Transverse colon (tissue), 4 donors: ENCODE results near the genes EEF1B2 and FAM237A.

GRCh38 chr2:205944525-205945074 is 141.4 kb downstream of the INO80D start:
- PRO-cap: no peak
- RAMPAGE, long total RNA, 4 experiments: no peak in any of the 4 experiments

DNA sequence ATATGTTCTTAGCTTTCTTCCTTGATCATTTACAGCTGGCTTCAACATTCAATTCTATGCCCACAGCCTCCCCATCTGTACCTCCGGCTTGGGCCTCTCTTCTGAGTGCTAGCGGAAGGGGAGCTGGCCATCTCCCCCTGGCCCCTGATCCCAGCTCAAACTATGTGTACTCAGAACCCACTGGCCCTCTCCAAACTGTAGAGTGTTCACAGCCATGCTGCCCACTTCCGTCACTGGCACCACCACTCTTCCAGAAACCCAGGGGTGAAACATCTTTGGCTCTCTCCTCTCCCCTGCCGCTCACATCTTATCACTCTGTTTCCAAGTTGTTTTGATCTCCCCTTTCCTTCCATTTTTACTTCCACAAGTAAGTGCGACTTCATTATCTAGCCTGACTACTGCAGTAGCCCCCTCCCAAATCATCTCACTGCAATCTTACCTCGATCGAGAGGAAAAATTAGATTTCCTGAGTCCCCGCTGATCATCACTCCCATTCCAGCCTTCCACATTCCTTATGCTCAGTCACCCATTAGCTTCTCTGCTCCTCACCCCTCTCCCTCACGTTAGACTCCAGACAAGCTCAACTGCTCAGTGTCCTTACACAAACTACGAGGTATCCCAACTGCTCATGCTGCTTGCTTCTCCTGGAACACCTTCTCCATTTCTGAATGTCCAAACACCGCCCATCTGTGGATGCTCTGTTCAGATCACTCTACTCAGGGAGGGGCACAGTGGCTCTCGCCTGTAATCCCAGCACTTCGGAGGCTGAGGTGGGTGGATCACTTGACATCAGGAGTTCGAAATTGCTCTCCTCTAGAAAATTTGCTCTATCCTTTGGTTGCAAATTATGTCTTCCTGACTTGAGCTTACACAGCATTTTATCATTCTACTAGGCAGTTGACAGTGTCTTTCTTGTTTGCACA is 96.7 kb downstream of the INO80D start:
- PRO-cap: no peak
- RAMPAGE, long total RNA, 4 experiments: start-site peak on the minus strand in 1 of 4 experiments, centred at position 714 of the sequence, 9 reads per replicate

GRCh38 chr2:206159239-206160348 is at the start of gene EEF1B2:
EEF1B2 (plus strand) TSS chr2:206159895.
- PRO-cap: bidirectional peak, plus-strand start at chr2:206159635, minus-strand start at chr2:206159457; unidirectional peak, plus-strand start at chr2:206159896
- RAMPAGE, long total RNA, 4 experiments: start-site peak on the plus strand in 4 of 4 experiments, at chr2:206159603-206160057 at its widest, 14 to 997 reads per replicate; start-site peak on the minus strand in 4 of 4 experiments, at chr2:206159390-206159479 at its widest, 34 to 1,123 reads per replicate

DNA sequence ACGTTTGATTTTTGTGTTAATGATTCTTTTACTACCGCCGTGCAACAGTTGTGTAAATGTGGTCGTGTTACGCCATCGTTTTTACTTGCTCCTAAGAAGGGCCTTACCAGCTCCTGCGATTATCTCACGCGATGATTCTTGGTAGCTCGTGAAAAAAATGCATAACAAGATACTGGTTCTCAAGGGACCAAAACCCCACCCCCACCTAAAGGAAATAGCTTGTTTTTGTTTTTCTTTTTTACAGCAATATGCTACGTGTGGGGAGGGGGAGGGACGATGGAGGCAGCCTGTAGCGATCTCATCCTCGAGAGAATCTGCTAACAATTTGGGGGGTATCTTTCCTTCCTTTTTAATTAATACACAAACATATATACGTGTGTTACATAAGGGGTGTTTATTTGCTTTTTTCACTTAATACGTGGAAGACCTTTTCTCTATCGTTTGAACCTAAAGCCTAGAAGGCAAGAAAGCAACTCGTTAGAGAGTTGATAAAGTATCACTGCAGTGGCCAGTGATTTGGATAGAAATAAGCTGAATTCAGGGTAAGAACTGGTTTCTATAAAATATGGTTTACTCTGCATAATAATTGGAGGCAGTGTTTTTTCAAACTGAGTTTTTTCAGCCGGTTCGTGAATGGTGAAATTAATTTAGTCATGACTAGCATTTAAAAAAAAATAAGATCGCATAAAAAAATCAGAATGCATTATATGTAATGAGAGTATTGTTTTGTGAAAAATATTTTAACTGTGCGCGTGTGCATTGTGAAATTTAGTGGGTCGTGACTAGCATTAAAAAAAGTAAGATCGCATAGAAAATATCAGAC is 1.2 kb downstream of the ZDBF2 start:
- PRO-cap: no peak
- RAMPAGE, long total RNA, 4 experiments: no peak in any of the 4 experiments

DNA sequence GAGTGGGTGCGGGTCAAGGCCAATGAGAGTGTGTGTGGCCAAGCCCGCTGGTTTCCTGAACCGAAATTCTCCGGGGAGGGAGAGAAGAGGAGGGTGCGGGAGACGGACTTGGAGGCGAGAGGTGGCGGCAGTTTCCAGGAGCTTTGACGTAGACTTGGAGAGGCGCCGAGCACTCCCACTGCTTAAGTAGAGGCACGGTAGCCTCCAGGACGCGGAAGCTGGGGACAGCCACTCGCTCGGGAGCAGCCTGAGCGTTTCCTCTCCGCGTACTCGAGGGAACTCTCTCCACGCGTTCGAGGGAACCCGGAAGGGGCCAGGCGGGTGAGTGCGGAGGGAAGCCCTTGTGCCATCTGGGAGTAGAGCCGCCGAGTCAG is at the start of gene FAM237A:
FAM237A (plus strand) TSS at position 282 of the 374 bp plus-strand sequence.
- PRO-cap: no peak
- RAMPAGE, long total RNA, 4 experiments: no peak in any of the 4 experiments

DNA sequence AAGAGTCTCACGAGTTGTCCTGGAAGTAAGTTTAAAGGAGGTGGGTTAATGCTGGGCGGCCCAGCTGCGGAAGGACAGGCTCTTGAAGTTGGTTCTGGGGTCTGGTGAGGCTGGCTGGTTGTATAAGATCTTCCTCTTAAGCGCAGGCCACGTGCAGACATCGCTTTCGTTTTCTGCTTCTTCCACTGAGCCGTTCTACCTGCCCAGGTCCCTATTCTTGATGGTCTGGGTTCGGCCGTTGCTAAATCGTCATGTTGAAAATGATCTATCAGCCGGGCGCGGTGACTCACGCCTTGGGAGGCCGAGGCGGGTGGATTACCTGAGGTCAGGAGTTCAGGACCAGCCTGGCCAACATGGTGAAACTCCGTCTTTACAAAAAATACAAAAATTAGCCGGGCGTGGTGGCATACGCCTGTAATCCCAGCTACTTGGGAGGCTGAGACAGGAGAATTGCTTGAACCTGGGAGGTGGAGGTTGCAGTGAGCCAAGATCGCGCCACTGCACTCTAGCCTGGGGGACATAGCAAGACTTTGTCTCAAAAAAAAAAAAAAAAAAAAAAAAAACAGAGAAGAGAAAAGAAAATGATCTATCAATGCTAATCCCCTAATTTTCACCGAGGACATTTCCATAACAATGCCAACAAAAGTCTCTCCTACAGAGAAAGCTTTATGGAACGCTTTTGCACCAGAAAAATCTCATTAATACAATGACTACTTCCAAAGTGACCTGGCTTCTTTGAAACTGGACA is 491 bp downstream of the FASTKD2 start:
- PRO-cap: no peak
- RAMPAGE, long total RNA, 4 experiments: no peak in any of the 4 experiments

- PRO-cap: no peak
- RAMPAGE, long total RNA, 4 experiments: no peak in any of the 4 experiments
Observed at GRCh38 chr2:206791528-206791764, 26.0 kb downstream of the FASTKD2 start.

DNA sequence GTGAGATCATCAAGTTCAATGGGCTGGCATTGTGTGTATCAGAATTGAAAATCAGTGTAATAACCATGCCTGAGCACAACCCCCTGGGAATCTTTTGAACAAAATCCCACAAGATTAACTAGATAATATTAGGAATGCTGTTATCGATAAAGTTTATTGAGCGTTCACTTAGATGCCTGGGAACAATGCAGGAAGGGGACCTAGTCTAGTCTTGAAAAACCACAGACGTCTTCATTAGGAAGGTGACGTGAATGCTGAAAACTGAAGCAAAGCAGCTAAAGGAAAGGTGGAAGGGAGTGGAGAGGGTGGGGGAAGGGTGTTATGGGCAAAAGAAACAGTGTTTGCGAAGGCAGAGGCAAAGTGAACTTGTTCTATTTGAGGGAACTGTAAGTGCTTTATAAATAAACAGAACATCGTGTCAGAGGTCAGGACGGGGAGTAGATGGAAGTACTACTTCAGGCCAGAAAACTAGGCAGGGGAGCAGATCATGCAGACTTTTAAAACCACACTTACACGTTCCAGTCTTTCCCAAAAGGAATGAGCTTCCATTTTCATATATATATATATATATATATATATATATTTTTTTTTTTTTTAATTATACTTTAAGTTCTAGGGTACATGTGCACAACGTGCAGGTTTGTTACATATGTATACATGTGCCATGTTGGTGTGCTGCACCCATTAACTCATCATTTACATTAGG is 57.8 kb downstream of the FASTKD2 start:
- PRO-cap: no peak
- RAMPAGE, long total RNA, 4 experiments: no peak in any of the 4 experiments

DNA sequence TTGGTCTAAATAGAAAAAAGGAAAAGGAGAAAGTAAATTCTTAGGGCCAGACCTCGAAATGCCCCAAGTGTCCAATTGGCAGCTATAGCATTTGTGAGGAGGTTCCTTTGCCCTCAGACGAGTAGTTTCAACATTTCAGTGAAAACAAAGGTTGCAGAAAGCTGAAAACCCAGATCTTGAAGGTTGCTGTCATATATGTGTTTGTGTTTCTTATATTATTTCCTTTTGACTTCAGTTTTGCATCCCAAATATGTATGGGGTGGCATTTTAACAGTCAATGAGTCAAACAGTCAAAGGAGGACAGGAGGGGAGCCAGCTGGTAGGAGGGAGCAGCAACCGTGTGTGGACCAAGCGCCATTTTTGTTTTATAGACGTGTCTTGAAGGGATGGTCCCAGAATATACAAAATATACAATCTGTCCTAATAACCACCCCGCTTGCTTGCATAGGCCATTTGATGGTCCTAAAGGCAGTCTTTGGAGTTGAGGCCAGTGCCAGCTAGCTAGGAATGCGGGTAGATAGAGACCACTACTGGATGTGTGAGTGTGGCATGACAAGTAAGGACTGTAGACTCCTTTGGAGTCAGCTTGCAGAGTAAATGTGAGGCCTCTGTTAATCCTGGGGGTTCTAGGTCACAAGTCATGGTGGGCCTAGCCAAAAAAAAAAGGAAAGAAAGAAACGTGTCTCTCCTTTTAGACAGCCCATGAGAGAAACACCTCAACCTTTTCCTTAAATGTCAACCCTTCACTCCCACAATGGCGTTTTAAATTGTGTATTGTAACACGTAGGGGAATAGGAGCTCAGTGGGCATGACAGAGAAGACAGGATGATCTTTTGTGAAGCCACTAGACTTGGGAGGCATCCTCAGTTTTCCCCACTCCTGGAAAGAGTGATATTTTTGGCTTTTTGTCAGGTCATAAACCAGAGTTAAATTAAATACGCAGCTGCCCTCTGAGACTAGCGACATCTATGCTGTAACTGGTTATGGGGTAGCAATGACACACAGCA is 86.3 kb downstream of the KLF7 start:
- PRO-cap: no peak
- RAMPAGE, long total RNA, 4 experiments: start-site peak on the minus strand in 1 of 4 experiments, centred at position 515 of the sequence, 9 reads per replicate

GRCh38 chr2:207123130-207124478 is 42.1 kb downstream of the KLF7 start:
- PRO-cap: no peak
- RAMPAGE, long total RNA, 4 experiments: start-site peak on the minus strand in 2 of 4 experiments, at chr2:207123718-207124372 at its widest, 6 to 14 reads per replicate

DNA sequence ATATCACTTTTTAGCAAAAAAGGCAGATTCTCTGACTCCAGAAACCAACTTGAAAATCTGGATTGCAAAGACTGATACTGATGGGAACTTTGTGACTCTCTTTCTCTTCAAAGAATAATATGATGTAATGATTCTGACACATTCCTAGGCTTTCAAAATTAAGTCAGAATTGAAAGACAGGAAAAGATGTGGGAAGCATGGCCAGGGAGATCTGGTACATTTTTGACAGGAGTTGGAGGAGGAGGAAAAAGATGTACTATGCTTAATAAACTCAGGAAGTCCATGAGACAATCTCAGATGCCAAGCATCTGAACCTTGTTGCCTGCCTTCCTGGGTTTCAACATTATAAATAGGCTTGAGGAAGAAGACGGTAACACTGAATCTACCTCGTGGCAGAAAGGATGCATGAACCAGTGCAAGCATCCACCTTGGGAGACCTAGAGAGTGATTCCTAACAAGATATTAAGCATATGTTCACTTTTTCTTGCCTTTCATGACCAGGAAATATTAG is 34.1 kb downstream of the KLF7 start:
- PRO-cap: no peak
- RAMPAGE, long total RNA, 4 experiments: no peak in any of the 4 experiments

DNA sequence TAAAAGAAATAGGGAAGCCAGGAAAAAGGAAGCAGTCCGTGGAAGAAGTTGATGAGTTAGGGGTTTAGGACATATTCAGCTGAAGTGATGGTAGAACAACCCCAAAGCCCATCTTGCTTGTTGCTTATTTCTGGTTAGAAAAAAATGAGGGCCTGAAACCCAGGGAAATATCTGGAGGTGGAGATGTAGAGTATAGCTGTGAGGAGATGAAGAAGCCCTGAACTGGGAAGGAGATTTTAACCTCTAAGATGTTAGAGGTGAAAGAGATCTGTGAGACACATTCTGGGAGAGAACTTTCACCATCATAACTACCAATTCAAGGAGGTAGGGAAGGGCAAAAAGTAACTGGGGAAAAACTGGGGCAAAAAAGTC is 7.9 kb downstream of the KLF7 start:
- PRO-cap: no peak
- RAMPAGE, long total RNA, 4 experiments: no peak in any of the 4 experiments

- PRO-cap: no peak
- RAMPAGE, long total RNA, 4 experiments: no peak in any of the 4 experiments
Observed at GRCh38 chr2:207226874-207228064, 61.5 kb upstream of the KLF7 start.

GRCh38 chr2:207253890-207254503 is 88.2 kb upstream of the KLF7 start:
- PRO-cap: no peak
- RAMPAGE, long total RNA, 4 experiments: no peak in any of the 4 experiments

DNA sequence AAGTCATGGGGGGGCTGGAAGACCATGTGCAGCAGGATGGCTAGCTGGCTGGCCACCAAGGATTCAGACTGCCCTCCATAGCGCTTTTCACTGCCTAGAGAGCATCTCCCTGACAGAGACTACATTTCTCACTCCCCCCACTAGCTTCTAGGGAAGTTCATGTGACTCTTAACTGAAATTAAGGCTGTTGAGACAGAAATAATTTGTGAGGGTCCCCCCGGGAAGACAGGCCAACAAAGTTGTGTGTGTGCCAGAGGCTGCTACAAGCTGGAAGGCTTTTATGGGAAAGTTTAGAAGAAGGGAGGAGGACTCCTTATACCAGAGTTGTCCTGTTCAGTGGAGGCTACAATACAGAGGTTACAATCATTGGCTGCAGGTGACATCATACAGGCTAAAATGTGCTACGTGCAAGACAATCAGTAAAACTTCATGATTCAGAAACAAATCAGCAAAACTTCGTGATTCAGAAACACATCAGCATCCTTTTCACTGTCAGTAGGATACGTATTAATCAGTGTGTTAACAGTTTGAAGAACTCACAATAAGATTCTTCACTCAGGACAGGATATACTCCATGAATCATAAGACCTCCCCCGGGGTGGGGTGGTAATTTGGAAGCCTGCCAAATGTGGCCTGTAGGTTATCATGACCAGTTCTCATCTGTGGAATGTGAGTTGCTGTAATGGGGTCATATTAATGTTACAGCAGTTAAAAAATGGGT is 135.1 kb upstream of the CREB1 start:
- PRO-cap: no peak
- RAMPAGE, long total RNA, 4 experiments: no peak in any of the 4 experiments

- PRO-cap: no peak
- RAMPAGE, long total RNA, 4 experiments: no peak in any of the 4 experiments
Observed at GRCh38 chr2:207632707-207633170, 7.5 kb upstream of the METTL21A start.

DNA sequence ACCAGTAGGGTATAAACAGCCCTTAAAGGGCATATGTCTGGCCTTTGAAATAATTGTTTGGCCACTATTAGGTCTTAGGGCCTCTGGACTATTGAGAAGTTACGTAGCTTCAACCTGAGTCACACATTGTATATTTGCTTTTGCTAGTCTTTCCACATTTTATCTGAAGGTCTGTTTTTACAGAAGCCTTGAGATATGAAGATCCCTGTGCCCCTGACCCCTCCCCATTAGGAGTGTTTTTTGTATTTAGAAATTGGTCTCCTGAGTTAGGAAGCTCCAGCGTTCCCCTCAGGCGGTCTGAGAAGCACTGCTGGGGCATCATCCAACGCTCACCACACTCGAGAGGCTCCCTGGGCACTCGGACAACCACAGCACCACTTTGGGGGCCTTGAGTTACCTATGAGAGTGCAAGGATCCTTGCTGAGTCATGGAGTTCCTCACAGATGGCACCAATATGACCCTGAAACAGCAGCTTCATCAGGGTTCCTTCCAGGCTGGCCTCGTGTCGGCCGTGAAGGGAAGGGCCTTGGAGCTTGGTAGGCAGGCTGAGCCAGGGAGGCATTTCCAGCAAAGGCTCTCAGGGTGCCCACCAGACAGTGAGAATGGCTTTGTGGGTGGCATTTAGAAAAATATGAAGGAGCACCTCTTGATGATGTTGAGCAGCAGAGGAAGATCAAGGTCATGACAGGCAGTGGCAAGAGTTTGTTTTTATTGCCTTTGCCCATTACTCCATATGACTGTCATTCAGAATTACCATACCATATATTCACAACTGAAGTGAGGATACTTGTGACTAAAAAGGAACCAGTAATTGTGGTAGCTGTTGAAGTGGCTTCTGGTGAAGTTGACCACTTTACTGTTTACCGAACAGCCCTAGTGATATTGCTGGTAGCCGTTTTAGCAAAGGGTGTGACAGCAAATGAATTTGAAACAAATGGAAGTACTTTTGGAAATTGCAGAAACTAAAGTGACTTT is 21.5 kb downstream of the FZD5 start:
- PRO-cap: no peak
- RAMPAGE, long total RNA, 4 experiments: start-site peak on the plus strand in 1 of 4 experiments, centred at position 458 of the sequence, 8 reads per replicate

GRCh38 chr2:207827970-207829038 is 58.6 kb upstream of the FZD5 start:
- PRO-cap: no peak
- RAMPAGE, long total RNA, 4 experiments: start-site peak on the minus strand in 1 of 4 experiments, at chr2:207828288-207828517 at its widest, 7 reads per replicate

DNA sequence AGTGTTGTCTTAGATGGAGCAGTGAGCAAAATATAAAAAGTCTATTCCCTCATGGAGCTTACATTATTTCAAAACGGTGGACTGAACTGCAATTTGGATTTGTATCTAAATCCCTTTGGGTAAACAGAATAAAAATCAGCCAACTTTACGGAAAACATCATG is 76.0 kb upstream of the FZD5 start:
- PRO-cap: no peak
- RAMPAGE, long total RNA, 4 experiments: no peak in any of the 4 experiments

- PRO-cap: no peak
- RAMPAGE, long total RNA, 4 experiments: start-site peak on the minus strand in 2 of 4 experiments, at chr2:208001475-208001836 at its widest, 9 to 13 reads per replicate
Observed at GRCh38 chr2:208001135-208001887, 24.0 kb downstream of the PLEKHM3 start.